GM23248 (cell line): ENCODE measurements around a stretch of chr3.

DNA sequence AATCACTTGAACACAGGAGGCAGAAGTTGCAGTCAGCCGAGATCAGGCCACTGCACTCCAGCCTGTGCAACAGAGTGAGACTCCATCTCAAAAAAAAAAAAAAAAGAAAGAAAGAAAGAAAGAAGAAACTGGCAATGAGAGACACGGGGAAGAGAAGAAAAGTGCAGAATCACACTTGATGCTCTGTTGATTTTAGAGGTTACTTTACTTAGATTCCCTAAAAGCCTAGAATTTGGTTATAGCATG, 43.4 kb downstream of the CLDN18 start:
- RAMPAGE, long total RNA: no peak

GRCh38 chr3:138081660-138082504, 33.5 kb downstream of the DZIP1L start:
- RAMPAGE, long total RNA: no peak

- RAMPAGE, long total RNA: no peak
Measured at GRCh38 chr3:138195518-138196155, 8.5 kb downstream of the ARMC8 start.

- RAMPAGE, long total RNA: no peak
Measured at GRCh38 chr3:138381367-138381954, 33.1 kb downstream of the MRAS start.

DNA sequence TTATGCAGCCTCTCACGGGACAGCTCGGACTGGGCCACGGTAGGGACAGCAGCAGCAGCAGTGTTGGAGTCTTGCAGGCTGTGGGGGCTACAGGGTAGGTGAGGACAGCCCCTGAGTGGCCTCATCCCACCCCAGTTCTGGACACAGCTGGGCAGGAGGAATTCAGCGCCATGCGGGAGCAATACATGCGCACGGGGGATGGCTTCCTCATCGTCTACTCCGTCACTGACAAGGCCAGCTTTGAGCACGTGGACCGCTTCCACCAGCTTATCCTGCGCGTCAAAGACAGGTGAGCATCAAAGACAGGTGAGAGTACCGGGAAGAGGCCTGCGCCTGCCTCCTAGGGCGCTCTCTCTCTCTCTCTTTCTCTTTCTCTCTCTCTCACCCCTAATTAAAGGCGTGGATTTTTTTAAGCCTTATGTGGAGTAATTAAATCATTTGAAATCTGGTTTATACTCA, 37.2 kb upstream of the ESYT3 start:
- RAMPAGE, long total RNA: no peak

DNA sequence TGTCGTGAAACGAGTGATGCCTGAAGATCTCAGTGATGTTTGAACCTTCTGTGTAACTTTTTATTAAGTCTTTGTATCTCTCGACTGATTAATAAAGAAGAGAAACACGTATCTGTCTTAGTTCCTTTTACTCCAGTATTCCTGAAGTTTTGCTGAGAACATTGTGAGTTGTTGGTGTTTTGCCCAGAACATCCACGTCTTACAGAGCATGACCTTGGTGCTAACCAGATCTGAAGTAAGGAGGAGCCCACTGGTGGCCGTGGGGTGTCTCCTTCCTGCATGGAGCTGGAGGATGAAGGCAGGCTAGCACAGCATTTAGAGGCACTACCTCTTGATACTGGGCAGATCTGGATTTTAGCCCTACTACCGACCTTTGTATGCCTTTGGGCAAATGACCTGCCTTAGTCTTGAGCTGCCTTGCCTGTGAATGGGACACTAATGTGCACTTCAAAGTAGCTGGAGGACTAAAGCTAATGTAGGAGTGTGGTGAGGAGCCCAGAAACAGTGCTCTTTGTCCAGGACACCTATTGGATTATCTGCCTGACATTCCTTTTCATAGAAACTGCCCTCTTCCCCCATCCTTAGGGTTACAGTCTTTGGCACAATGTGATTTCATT, 28.9 kb upstream of the ESYT3 start:
- RAMPAGE, long total RNA: no peak

DNA sequence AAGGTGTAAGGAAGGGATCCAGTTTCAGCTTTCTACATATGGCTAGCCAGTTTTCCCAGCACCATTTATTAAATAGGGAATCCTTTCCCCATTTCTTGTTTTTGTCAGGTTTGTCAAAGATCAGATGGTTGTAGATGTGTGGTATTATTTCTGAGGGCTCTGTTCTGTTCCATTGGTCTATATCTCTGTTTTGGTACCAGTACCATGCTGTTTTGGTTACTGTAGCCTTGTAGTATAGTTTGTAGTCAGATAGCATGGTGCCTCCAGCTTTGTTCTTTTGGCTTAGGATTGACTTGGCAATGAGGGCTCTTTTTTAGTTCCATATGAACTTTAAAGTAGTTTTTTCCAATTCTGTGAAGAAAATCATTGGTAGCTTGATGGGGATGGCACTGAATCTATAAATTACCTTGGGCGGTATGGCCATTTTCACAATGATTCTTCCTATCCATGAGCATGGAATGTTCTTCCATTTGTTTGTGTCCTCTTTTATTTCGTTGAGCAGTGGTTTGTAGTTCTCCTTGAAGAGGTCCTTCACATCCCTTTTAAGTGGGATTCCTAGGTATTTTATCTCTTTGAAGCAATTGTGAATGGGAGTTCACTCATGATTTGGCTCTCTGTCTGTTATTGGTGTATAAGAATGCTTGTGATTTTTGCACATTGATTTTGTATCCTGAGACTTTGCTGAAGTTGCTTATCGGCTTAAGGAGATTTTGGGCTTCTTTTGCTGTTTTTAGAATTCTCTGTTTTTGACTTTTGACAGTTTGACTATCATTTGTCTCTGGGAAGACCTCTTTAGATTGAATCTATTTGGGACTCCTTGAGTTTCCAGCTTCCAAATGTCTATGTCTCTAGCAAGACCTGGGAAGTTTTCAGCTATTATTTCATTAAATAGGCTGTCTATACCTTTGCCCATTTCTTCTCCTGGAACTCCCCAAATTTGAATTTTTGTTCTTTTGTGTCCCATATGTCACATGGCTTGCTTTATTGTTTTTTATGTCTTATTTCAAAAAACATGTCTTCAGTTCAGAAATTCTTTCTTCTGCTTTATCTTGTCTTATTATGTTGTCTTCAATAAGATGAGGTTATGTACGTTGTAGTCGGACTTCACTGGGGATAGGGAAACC, 39.8 kb downstream of the FAIM start:
- RAMPAGE, long total RNA: no peak

DNA sequence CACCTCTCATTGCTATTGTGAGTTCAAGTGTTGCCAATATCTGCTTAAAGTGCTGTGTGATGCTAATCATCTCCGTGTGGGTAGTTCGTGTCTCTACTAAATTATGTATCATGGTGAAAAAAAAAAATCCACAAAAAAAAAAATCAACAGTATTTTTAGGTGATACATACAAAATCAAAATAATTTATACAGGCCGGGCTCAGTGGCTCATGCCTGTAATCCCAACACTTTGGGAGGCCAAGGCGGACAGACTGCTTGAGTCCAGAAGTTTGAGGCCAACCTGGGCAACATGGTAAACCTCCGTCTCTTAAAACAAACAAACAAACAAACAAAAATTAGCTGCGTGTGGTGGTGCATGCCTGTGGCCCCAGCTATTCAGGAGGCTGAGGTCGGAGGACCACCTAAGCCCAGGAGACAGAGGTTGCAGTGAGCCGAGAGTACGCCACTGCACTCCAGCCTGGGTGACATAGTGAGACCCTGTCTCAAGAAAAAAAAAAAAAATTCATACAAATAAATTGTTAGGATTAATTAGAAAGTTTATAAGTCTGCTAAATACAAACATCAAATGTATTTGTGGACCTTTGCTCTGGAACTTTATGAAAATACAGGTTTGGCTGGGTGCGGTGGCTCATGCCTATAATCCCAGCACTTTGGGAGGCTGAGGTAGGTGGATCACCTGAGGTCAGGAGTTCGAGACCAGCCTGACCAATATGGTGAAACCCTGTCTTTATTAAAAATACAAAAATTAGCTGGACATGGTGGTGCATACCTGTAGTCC, 42.9 kb downstream of the FAIM start:
- RAMPAGE, long total RNA: no peak

- RAMPAGE, long total RNA: no peak
Measured at GRCh38 chr3:138845031-138845550, 10.4 kb upstream of the PIK3CB start.

DNA sequence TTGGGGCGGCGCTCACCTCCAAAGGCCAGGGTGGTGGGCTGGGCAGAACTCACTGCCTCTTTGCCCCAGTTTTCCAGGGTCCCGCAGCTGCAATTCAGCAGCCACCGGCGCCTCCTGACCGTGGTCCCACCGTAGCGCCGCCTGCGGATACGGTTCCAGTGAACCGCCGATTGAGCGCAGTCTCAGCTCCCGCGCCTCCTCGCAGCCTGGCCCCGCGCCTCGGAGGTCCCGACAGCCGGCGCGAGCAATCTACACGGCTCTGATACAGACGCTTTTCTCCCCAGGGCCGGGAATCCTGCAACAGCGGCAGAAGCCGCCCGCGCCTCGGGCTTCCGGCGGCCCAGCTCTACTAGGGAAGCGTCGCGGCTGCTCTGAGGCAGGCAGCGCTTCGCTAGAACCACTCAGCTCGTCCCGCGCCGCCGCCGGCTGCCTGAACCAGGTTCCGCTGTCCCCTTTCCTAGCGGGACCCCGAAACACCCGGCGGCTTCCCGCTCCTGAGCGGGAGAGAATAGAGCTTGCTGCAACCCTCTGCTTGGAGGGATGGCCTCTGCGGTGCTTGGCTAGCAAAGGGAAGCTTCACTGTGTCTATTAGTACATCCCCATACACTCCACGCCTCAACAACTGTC, 3.1 kb downstream of the FOXL2NB start:
- RAMPAGE, long total RNA: no peak

- RAMPAGE, long total RNA: no peak
Measured at GRCh38 chr3:139357050-139358234, 13.6 kb downstream of the MRPS22 start.

GRCh38 chr3:139533536-139534506, 5.7 kb downstream of the RBP1 start:
- RAMPAGE, long total RNA: no peak

DNA sequence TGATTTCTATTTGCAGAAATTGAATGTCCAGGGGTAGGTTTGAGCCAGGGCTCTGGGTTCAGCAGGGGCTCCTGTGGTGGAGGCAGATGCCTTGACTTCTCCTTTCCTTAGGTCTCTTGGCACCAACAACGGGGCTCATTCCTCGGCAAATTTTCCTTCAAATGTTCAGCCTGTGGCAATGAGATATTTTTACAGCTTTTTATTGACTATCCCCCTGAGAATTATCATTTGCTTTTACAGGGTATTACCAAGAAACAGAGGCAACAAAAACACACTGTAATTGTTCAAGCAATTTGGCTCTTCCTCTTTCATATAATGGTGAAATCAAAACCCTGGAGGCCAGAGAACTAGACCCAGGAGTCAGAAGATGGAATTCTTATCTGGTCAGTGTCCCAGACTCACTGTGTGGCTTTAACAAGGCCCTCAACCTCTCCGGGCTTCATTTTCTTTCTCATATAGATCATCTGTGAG, 40.0 kb downstream of the TRIM42 start:
- RAMPAGE, long total RNA: no peak

- RAMPAGE, long total RNA: no peak
Measured at GRCh38 chr3:140941167-140941754, 375 bp upstream of the SLC25A36 start.

DNA sequence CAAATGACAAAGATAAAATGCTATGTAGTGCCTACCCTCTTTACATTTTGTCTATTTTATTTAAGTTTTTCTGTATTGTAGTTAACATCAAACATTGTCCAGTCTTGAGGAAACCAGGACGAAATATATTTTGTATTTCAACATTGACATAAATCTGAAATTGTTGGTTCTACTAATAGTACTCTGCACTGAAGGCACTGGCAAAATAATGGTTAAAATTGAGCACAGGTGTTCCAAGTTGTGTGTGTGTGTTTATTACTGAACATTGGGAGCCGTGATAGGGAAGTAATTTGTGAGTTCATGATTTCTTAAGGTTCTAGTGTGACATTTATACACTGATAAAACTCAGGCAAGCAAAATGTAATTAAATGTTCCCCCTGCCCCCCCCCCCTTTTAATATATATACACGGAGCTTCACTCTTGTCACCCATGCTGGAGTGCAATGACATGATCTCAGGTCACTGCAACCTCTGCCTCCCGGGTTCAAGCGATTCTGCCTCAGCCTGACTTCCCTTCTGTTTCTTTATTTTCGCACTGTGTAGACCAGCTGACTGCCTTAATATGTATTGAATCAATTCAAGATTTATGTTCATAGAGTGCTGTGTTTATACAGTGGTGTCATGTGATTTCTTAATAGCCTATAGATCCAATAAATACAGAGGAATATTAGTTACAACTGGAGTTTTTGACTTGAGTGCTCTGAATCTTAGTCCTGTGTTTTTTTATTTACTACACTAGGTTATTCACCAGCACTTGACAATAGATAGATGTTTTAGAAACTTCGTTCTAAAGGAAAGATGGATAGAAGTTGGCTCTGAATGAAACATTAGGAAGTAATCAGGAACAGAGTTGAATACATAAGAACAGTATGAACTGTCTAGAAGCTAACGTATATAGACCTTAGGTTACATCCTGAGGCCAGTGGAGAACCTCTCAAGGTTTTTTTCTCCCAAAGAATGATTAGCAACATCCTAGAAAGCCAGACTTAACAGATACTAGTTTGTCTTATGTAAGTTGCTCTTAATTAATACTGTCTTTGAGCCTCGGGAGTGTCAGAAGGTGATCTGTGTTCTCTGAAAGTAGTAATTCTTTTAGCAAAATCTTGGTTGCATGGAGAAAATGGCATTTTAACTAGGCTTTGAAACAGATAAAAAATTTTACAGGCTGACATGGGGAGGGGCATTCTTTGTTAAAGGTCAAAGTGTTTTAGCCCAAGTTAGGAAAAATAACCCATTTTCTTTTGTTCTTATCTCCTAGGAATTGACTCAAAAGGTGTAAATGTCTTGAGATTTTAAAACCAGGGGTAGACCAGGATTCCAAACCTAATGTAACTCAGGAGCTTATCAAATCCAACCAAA, 39.2 kb downstream of the SLC25A36 start:
- RAMPAGE, long total RNA: no peak

- RAMPAGE, long total RNA: no peak
Measured at GRCh38 chr3:141114834-141115340, 63.7 kb downstream of the SPSB4 start.

- RAMPAGE, long total RNA: no peak
Measured at GRCh38 chr3:141116689-141117198, 65.6 kb downstream of the SPSB4 start.

DNA sequence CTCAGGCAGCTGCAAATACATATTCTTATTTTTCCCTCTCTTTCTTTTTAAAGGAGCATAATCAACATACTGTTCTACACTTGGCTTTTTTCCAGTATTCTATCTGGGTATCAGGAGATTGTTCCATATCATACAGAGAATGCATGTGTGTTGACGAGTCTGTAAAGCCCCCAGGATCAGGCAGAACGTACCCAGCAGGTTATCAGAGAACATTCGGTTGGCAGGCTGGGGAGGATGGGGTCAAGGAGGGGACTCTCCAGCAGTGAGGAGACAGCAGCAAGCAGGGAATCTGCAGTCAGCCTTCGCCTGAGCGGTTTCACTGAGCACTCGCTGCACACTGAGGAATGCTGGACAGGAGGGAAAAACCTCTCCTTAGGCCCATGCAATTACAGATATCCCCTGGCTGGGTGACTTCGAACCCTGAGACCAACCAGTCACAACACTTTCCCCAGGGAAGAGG, 59.9 kb downstream of the PXYLP1 start:
- RAMPAGE, long total RNA: no peak

GRCh38 chr3:141294775-141295229, 63.2 kb downstream of the PXYLP1 start:
- RAMPAGE, long total RNA: no peak

GRCh38 chr3:141326001-141326480, 42.3 kb upstream of the ZBTB38 start:
- RAMPAGE, long total RNA: no peak